Rectum (tissue), 1 donor: ENCODE results near the gene COQ3.

DNA sequence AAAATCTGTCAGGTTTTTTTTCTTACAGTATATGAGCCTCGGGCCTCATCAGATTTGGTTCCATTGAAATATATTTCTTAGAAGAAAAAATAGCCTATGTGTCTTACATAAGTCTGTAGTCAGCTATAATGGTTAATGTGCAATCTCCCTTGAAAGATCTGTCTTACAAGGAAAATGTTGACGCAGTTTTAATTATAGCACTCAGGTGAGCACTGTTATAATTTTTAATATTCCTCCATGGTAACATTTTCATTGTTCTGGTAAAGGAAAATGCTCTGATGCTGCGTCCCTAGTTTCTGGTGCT, 178.5 kb downstream of the MMS22L start:
- PRO-cap, result no peak

DNA sequence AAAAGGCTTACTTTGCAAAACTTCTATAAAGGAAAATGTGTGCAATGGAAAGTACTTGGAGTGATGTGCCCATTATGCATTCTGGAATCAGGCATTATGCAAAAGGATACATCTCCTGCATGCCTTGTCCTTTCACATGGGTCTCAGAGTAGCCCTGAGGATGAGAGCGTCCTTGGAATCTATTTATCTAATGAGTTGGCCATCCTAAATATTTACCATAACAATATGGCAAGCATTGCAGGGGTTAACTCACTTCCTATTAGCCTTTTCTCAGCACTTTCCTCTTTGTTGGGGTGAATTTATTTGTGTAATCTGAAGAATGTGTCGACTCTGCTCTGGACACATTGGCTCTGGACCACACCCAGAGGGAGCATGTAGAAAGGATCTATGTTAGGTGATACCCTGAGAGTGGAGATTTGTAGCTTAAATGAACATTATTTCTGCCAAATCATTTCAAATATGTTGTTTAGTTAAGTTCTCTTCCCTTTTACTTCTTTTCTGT, 756.9 kb upstream of the MMS22L start:
- PRO-cap, result no peak

GRCh38 chr6:99348695-99349054, 799 bp downstream of the FAXC start:
- PRO-cap, result no peak

GRCh38 chr6:99349717-99350318, 344 bp upstream of the FAXC start:
- PRO-cap, result bidirectional peak, plus-strand start at chr6:99350026, minus-strand start at chr6:99349791

DNA sequence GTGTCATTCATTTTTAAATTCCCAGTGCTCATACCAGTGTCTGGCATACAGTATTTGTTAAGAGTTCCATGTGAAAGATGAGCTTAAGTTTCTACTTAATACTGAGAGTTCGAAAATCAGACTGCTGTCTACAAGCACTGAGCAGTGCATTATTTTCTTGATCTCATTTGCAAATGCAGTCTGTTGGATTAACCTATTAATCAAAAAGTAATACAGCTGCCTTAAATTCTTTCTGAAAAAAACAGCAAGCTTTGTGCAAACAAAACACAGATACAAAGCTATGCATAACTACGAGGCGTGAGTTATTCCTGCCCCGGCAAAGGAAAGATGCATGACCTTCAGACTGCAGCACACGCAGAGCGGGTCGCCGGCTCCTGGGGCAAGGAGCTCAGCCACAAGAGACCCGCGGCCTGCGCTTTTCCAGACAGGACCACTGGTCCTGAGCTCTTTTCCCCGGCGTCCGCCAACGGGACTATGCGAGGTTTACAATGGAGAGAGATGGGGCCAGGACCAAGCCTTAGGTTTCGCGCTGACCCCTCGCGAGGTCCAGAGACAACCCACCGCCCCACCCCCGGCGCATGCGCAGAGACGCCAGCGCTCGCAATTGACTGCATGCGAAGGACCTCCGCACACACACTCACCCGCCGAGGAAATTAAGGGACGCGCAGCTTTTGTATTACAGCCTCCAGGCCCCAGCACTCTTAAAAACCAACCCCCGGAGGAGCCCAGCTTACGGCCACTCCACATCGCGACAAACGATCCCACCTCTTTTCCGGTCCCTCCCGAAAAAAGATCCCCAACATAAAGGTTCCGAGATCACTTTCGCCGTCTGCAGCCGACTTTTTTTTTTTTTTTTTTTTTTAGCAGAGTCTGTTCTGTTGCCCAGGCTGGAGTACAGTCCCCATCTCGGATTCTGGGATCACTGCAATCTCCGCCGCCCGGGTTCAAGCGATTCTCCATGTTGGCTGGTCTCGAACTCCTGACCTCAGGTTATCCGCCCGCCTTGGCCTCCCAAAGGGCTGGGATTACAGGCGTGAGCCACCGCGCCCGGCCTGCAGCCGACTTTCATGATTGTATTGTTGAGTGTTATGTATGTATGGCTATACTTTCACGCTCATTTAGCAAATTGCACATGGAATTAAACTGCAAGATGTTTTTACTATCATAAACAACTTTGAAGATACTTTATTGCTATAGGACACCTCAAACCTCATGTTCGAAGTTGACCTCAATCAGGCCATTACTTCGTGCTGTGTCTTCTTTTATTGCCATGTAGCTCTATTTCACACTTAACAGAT, at the start of gene COQ3:
Gene COQ3, minus strand, starts transcription at position 763 of the 1,298 bp plus-strand sequence.
- PRO-cap, result bidirectional peak, plus-strand start at position 357 of the sequence, minus-strand start at position 354 of the sequence; bidirectional peak, plus-strand start at position 603 of the sequence, minus-strand start at position 474 of the sequence

DNA sequence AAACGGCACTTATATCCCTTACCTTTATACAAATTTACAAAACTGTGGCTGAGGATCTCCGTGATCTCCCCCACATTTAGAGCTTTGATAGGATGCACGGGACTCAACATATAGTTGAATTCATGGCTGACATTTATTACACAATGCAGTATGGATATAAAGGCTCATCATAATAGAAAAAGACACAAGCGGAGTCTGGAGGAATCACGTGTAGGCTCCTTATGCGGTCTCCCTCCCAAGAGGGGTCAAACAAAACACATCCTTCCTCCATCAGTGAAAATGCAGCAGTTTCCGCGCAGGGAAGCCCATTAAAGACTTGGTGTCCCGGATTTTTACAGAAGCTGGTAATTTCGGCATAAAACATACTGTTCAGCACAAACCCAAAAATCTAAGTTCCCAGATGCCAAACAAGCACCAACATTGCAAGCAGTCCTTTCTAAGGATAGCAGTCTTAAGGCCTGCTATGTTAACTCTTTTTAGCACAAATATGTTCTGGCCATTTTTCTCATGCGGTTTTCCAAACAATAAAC, 1.1 kb downstream of the USP45 start:
- PRO-cap, result no peak

GRCh38 chr6:99823108-99824358, 170.5 kb downstream of the MCHR2 start:
- PRO-cap, result no peak

DNA sequence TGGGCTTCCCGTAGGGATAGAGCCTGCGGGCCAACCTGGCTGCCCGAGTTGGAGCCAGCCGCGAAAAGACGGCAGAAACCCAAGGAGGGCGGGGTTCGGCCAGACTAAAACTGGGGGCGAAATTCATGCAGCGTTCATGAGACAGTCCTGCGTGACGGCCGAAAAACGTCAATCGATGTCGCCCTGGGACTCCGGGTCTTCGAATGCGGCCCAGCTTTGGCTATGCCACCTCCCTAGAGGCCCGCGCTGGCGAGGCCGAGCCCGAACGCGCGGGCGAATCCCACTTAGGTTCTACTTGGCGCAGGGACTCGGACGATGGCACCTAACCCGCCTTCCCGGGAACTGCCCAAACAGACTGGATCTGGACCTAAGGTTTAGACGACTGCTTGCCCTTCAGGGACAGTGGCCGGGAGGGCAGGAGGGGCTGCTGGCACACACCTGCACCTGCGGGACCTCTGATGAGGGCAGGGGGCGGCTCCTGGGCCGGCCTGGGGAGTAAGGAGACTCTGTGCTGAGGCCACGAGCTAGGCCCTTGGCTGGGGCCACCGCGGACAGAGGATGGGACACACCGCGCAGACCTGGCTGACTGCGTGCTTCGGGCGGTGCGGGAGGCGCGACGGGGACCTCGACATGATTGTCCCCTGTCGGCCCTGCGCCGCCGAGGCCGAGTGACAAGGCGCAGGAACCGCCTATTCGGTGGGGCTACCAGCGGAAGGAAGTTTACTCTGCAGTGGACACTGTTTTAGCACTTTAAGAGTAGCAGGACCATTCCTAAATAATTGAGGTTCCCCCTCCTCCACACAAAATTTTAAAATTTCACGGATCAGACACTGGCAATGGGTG, 6.4 kb downstream of the SIM1 start:
- PRO-cap, result no peak

GRCh38 chr6:100463180-100463542, 1.6 kb downstream of the SIM1 start:
- PRO-cap, result no peak

GRCh38 chr6:103454704-103454966, 1405.1 kb downstream of the HACE1 start:
- PRO-cap, result no peak

- PRO-cap, result no peak
These were observed 1184.0 kb downstream of the HACE1 start for GRCh38 chr6:103675706-103676091.

DNA sequence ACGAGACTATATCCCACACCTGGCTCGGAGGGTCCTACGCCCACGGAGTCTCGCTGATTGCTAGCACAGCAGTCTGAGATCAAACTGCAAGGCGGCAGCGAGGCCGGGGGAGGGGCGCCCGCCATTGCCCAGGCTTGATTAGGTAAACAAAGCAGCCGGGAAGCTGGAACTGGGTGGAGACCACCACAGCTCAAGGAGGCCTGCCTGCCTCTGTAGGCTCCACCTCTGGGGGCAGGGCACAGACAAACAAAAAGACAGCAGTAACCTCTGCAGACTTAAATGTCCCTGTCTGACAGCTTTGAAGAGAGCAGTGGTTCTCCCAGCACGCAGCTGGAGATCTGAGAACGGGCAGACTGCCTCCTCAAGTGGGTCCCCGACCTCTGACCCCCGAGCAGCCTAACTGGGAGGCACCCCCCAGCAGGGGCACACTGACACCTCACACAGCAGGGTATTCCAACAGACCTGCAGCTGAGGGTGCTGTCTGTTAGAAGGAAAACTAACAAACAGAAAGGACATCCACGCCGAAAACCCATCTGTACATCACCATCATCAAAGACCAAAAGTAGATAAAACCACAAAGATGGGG, 369.9 kb downstream of the HACE1 start:
- PRO-cap, result no peak

DNA sequence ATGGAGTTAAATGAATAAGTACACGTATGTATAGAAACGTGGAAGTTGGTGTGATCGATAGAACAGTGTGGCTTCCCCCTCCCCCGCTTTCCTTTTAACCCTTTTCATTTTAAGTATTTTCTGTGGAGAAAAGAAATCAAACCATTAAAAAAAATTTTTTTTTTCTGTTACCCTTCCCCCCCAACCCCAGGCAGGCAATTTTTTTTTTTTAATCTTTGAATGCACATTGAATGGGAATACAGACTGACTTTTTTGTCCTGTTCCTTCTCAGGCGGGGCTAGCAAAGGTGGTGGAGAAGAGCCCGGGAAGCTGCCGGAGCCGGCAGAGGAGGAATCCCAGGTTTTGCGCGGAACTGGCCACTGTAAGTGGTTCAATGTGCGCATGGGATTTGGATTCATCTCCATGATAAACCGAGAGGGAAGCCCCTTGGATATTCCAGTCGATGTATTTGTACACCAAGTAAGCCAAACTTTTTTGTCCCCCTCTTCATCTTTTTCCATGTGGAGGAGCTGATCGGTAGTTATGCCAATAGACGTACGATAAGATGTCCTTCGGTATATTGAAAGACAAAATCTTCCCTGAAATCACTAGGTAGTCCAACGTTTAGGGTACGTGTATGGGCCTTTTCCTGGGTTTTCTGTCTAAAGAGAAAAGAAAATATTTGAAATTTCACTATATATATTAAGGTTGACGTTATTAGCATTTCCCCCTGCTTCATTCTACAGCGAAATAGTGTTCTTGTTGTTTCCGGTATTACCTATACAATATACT, 1.1 kb downstream of the LIN28B start:
- PRO-cap, result no peak

GRCh38 chr6:104958602-104959262, 1.8 kb downstream of the LIN28B start:
- PRO-cap, result no peak

DNA sequence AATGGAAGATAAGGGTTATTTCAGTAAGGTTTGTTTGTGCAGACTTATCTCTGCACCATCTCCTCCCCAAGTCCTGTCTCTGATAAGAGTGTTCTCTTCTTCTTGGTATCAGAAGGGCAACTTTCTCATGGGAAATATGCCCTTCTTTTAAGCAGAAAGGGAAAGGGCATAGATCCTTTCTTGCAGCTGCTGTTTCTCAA, 51.9 kb upstream of the PREP start:
- PRO-cap, result no peak

DNA sequence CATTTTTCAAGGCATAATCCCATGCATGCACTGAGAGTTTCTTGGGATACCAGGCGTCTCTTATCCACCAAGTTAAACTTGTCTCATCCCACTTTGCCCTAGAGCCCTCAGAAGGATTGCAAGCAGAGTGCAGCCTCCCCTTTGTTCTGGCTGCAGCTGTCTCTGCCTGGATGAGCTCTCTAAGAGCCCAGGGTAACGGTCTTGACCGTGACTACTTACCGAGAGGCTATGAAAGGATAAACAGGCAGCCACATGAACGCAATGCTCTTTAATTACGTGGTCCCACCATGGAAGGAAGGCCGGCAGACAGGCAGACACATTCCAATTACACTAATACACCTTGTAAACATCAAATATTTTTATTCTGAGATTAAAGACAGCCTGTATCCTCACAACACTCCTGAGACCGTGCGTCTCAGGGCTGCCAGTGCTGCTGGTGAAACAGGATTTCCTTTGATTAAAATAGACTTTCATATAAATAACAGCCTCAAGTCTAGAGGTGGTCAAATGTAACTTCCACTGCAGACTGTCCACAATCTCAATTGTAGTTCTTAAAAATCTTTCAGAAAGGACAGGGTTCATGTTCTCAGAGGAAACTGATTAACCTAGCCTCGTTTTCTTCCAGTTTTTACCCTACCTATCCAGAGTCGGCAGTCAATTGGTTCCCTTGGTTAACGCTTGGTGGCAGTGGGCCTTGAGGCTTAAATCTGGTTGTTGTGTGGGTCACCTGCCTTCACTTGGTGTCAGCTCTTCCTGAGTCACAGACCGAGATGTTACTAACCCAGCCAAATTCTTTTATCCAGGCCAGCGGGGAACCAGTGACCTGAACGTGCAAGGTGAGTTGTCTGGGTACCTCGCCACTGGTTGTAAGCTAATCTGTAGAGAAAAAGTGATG, 209.9 kb upstream of the PRDM1 start:
- PRO-cap, result no peak

DNA sequence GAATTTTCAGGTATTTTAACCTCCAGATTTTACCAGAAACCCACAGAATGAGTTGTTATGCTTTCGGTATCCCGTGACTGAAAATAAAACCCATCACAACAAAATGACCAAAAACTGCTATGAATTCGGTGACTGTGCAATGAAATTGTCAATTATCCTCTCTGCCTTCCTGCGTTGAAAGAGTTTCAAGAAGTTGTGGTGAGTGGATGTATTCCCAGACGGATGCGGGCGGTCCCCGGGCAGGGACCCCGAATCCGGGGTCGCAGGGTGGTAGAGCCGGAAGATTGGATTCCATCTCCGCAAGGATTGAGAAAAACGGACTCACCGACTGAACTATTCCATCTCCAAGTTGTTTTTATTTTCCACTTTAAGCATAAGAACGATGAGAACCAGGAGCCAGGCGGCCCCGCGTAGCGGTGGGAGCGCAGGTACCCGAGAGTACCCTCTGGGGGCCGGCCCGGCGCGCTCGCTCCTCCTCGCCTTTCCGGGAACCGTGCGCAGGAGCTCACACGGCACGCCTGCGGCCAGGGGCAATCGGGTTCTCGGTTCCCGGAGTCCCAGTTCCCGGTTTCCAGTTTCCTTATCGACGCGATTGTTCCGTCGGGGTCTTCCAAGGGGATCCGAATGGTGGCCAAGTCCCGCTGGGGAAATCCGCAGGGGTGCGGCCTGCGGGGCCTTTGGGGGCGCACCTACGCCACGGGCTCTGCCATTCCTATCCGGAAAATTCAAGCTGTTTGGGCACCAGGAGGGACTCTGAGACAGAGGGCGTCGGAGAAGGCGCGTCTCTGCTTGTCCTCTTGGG, 104.9 kb upstream of the PRDM1 start:
- PRO-cap, result bidirectional peak, plus-strand start at position 487 of the sequence, minus-strand start at position 440 of the sequence

DNA sequence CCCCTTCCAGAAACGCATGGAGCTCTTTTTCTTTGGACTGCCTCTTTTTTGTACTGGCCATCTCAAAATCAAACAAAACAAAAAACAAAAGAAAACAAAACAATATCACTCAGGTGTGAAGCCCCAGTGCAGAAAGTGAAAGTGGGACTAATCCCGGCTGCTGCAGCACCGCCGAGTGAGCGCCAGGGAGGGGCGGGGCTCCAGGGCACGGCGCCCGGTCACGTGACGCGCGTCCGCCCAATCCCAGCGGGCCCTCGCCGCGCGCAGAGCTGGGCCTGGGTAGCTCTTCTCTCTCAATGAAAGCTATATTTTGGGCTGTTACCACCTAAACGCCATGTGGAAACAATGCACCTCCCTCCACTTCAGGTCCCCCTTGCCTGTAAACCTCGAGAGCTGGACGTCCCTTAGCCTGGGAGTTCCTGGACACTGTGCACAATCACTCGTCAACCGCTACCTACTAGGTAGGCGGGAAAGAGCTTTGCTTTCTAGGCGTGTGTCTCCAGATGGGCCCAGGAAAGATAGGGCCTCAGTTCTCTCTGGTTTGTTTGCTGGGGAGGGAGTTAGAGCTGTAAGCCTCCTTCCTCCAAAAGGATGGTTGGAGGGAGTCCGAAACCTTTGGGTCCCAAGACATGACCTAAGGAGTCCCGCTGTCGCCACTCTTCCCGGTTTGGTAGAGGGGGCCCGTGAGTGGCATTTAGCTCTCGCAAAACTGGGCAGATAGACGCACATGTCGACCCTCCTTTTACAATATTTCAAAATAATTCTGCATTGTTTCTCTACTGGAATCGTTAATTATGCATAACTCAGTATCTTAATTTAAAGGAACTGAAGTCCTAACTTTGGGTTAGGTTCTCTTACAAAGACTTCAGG, 93.5 kb upstream of the PRDM1 start:
- PRO-cap, result bidirectional peak, plus-strand start at position 240 of the sequence, minus-strand start at position 149 of the sequence

DNA sequence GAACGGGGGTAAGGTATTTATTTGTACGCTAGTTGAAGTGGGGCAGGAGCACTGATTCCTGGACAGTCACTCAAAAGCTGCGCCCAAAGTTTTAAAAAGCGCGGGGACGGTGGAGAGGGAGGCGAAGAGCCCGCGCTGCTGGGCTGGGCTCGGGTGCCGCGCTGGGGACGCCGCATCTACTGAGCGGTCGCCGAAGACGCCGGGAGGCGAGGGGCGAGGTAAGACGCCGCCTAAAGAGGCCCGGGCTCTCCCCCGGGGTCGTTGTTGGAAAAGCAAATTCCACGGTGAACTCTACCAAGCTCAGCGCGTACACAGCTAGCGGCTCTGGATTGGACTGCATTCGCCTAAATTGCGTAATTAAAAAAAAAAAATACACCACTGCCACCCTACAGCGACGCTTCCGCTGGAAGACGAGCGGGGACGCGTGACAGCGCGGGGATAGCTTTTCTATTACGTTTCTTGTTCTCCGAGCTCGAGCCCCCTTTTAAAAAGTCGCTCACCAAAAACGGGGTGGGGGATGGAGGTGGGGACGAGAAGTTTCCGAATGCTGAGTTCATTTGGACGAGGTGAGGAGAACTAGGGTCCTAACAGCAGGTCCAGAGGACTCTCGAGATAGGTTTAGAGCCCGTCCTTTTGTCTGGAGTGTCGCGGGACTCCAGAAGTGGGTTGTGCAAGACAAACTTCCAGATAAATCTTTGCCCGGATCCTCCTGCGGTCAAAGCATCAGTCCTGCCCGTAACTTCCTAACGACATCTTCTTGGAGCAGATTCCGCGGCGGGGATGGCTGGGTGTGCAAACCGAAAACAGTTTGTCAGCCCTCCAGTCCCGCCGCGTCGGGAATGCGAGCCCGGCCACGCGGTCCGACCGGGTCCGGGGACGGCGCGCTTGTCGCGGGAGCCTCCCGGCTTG, 91.9 kb upstream of the PRDM1 start:
- PRO-cap, result bidirectional peak, plus-strand start at position 193 of the sequence, minus-strand start at position 293 of the sequence; bidirectional peak, plus-strand start at position 408 of the sequence, minus-strand start at position 326 of the sequence; bidirectional peak, plus-strand start at position 765 of the sequence, minus-strand start at position 782 of the sequence

- PRO-cap, result no peak
These were observed 609 bp downstream of the PRDM1 start for GRCh38 chr6:106086733-106087157.